Measurements from ENCODE around the gene TSHZ3.

DNA sequence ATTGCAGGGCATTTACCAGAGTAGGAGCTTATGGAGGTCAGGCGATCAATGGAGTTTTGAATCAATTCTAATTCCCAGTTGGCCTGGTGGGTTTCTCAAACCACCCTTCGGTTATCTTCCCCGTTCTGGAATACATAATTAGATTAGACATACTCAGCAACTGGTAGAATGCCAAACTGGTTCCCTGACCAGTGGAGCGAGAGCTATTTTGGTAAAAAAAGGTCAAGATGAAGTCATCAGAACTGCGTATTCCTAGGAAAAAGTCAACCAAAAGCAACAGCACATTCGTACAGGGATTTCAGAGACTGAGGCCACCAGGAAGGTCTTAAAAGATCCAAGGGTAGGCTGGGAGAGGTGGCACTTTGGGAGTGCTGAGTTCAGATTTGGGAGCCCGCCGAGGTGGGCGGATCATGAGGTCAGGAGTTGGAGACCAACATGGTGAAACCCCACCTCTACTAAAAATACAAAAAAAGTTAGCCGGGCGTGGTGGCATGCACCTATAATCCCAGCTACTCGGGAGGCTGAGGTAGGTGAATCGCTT, 29.7 kb upstream of the ZNF14 start:
- PRO-cap, 3 experiments: no peak in any of the 3 experiments
- RAMPAGE, long total RNA: no peak
- RRBS, 2 experiments: no CpG with 5 or more reads among the region's 13 CpGs

DNA sequence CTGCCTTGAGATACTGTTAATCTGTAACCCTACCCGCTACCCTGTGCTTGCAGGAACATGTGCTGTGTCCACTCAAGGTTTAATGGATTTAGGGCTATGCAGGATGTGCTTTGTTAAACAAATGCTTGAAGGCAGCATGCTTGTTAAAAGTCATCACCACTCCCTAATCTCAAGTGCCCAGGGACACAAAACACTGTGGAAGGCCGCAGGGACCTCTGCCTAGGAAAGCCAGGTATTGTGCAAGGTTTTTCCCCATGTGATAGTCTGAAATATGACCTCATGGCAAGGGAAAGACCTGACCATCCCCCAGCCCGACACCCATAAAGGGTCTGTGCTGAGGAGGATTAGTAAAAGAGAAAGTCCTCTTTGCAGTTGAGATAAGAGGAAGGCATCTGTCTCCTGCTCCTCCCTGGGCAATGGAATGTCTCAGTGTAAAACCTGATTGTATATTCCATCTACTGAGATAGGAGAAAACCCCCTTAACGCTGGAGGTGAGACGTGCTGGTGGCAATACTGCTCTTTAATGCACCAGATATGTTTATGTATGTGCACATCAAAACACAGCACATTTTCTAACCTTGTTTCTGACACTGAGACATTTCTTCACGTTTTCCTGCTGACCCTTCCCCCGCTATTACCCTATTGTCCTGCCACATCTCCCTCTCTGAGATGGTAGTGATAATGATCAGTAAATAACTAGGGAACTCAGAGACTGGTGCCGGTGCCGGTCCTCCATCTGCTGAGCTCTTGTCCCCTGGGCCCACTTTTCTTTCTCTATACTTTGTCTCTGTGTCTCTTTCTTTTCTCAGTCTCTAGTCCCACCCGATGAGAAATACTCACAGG, 4.9 kb downstream of the ZNF90 start:
- PRO-cap, 3 experiments: no peak in any of the 3 experiments
- RAMPAGE, long total RNA: no peak
- RRBS, 2 experiments: no CpG with 5 or more reads among the region's 10 CpGs

- PRO-cap, 3 experiments: peak in 1 of 3 experiments; most common plus-strand start chr19:20565971 (in 1)
- RAMPAGE, long total RNA: no peak
- RRBS, 2 experiments: no CpG with 5 or more reads among the region's 1 CpG
These were observed 221 bp upstream of the ZNF737 start for GRCh38 chr19:20565869-20566135.

DNA sequence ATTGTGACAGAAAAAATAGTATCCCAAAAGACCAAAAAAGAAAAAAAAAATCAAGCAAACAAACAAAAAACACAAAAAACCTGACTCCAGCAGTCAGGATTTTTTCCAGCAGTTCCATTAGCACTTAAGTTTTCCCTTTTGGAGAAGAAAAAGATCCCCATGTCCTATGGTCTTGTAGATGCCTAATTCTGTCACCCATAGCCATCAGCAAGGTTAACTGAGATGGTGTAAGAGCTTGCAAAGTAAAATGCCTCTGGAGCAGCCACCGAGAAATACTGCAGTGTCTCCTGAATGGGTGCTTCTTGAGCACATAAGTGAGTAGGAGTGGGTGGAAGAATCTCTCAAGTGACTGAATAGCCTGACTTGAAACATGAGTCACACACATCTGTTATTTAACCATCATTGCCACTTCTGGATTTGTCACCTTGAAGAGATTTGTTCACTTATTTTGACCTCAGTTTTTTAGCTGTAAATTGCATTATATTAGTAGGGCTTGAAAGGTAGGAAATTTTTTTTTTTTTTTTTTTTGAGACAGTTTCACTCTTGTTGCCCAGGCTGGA, 2.3 kb downstream of the ZNF714 start:
- PRO-cap, 3 experiments: no peak in any of the 3 experiments
- RAMPAGE, long total RNA: no peak
- RRBS, 2 experiments: no CpG with 5 or more reads among the region's 1 CpG

DNA sequence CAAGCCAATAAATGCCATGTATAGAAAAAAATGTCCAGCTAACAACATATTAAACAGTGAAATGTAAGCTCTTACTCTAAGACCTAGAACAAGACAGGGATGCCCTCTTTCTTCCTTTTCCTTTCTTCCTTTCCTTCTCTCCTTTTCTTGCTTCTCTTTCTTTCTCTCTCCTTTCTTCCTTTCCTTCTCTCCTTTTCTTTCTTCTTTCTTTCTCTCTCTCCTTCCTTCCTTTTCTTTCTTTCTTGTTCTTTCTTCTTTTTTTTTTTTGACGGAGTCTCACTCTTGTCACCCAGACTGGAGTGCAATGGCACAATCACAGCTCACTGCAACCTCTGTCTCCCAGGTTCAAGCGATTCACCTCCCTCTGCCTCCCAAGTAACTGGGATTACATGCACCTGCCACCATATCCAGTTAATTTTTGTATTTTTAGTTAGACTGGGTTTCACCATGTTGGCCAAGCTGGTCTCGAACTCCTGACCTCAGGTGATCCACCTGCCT, 42.5 kb downstream of the ZNF708 start:
- PRO-cap, 3 experiments: no peak in any of the 3 experiments
- RAMPAGE, long total RNA: no peak
- RRBS, 2 experiments: no CpG with 5 or more reads among the region's 3 CpGs

DNA sequence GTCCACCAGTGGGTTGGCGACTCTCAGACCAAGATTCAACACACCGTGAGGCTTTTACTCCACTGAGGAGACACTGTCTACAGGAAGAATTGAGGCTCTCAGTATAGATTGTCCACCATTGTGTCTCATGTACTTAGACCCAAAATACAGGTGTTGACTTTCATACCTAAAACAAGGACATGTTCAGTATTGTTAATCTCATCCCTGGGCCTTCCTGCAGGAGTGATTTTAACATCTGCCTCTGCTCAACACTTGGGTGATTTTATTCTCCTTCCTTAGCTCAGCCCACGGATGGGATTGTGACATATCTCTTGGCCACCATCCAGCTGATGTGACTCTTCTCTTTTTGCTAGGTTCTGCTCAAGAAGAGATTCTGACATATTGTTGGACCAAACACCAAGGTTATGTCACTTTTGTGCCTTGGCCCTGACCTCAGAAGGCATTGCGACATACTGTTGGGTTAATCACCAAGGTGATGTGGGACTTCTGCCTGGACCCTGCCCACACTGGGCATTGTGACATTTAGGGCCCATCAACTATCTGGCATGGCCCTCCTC, 88.4 kb downstream of the ZNF429 start:
- PRO-cap, 3 experiments: no peak in any of the 3 experiments
- RAMPAGE, long total RNA: no peak
- RRBS, 2 experiments: no CpG with 5 or more reads among the region's 4 CpGs

- PRO-cap, 3 experiments: no peak in any of the 3 experiments
- RAMPAGE, long total RNA: no peak
- RRBS, 2 experiments: 5 to 9% methylated on average over 8 of the region's 19 CpGs
These were observed 38.5 kb upstream of the ZNF492 start for GRCh38 chr19:22595649-22596092.

GRCh38 chr19:23393792-23394132, 1.5 kb downstream of the ZNF91 start:
- PRO-cap, 3 experiments: no peak in any of the 3 experiments
- RAMPAGE, long total RNA: no peak
- RRBS, 2 experiments: no CpG with 5 or more reads among the region's 7 CpGs

GRCh38 chr19:24093364-24093934, 6.5 kb downstream of the ZNF254 start:
- PRO-cap, 3 experiments: no peak in any of the 3 experiments
- RAMPAGE, long total RNA: no peak

DNA sequence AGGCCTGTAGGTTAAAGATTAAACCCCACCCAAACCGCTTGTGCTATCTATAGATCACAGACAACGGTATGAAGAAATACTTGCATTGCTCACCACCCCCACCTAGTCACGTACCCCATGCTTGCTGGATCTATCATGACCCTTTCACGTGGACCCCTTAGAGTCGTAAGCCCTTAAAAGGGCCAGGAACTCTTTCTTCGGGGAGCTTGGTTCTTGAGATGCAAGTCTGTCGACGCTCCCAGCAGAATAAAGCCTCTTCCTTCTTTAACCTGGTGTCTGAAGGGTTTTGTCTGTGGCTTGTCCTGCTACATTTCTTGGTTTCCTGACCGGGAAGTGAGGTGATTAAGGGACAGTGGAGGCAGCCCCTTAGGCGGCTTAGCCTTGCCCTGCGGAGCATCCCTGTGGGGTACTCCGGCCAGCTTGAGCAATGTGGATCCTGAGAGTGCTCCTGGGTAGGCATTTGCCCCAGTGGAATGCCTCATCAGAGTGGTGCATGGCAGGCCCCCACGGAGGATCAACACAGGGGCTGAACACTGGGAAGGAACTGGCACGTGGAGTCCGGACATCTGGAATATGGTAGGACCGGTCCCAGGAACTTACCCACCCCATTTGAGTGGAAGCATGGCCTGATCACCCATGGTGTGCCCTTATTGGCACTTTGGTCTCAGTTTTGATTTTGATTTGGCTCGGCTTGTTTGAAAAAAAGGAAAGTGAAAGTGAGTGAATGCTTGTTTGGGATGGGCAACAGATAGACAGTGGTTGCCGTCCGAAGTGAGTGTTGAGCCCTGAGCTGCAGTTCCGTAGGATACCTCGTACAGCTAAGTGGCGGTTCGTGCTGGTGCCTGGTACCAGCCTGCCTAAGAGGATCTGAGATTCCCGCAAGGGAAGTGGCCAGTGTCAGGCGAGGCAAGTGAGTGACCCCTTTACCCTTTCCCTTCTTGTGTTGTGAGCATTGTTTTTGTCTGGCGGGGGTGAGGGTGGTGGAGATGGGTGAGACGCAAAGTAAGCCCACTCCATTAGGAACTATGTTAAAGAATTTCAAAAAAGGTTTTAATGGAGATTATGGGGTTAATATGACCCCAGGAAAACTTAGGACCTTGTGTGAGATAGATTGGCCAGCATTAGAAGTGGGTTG, 606.1 kb downstream of the UQCRFS1 start:
- PRO-cap, 3 experiments: no peak in any of the 3 experiments
- RAMPAGE, long total RNA: no peak
- RRBS, 2 experiments: 93 to 98% methylated on average over 2 of the region's 27 CpGs

DNA sequence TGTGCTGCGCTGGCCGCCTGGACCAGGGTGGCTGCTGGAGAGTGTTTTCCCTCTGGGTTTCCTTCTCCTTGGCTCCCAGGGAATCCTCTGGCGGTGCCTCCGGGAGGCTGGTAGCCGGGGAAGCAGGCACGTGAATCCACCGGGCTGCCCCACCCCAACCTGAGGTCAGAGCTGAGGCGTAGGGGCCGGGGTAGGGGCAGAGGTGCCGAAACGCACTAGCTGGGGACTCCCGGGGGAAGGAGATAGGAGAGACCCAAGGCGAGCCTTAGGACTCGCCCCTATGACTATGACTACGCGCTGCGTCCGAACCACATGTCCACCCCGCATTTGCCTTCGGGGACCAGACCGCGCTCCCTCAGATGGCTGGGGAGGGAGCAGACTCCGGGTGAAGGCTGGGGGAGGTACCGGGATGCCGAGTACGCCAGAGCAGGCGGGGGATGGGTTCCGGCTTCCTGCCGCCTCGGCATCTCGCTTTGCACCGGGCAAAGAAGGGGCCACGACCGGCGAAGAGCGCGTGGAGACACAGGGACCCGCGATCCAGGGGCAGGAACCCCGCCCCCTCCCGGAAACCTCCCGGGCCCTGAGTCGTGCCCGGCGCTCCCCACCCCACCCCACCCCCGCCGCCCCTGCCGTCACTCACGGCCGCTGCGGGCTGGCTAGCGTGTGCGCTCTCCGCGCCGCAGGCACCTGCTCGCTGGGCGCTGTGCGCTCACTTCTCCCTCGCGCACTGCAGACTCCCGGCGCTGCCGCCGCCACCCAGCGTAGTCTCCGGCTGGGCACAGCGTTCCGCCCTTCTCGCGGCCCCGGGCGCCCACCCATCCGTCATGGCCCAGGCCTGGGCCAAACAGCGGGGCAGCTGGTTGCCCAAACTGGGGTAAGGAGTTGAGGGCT, 765 bp upstream of the VSTM2B start:
- PRO-cap, 3 experiments: no peak in any of the 3 experiments
- RAMPAGE, long total RNA: no peak
- RRBS, 2 experiments: 5% methylated on average over 17 to 18 of the region's 75 CpGs

- PRO-cap, 3 experiments: no peak in any of the 3 experiments
- RAMPAGE, long total RNA: no peak
- RRBS, 2 experiments: 76 to 84% methylated on average over 4 of the region's 24 CpGs
These were observed 3.9 kb downstream of the POP4 start for GRCh38 chr19:29609816-29610479.

- PRO-cap, 3 experiments: no peak in any of the 3 experiments
- RAMPAGE, long total RNA: no peak
- RRBS, 2 experiments: no CpG with 5 or more reads among the region's 14 CpGs
These were observed 17.7 kb downstream of the POP4 start for GRCh38 chr19:29623707-29624321.

- PRO-cap, 3 experiments: no peak in any of the 3 experiments
- RAMPAGE, long total RNA: no peak
- RRBS, 2 experiments: no CpG with 5 or more reads among the region's 18 CpGs
These were observed 2.6 kb upstream of the PLEKHF1 start for GRCh38 chr19:29662338-29663399.

DNA sequence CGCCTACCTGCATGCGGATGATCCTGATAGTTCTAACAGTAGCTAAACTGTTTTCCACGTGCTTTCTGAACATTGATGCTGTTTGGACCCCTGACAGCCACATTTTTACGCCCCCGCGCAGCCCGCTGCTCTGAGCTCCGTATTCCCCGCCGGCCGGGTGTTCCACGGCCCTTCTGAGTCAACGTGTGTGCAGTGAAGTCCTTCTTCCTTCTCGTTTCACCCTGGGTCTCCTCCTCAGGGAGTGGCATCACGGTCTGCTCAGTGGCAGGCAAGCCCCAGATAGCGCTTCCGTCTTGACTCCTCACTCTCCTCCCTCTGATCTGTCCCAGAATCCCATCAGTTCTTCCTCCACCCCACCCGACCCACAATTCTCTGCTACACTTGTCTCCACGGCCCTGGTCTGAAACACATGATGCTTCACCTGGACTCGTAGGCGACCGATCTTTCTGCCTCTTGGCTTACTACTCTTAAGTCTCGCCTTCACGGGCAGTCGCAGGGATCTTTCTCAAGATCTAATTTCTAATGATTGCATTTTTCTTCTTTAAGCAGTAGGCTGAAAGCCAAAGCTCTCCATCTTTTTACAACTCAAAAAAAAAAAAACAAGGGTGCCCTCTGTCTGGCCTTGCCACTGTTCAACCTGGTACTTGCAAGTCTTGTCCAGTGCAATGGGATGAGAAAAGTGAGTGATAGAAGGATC, 33.9 kb downstream of the CCNE1 start:
- PRO-cap, 3 experiments: no peak in any of the 3 experiments
- RAMPAGE, long total RNA: no peak
- RRBS, 2 experiments: no CpG with 5 or more reads among the region's 25 CpGs

- PRO-cap, 3 experiments: no peak in any of the 3 experiments
- RAMPAGE, long total RNA: no peak
- RRBS, 2 experiments: 11% methylated on average over 6 of the region's 11 CpGs
These were observed 136.2 kb upstream of the ZNF536 start for GRCh38 chr19:30235940-30236516.

- PRO-cap, 3 experiments: no peak in any of the 3 experiments
- RAMPAGE, long total RNA: no peak
- RRBS, 2 experiments: no CpG with 5 or more reads among the region's 3 CpGs
These were observed 320.9 kb downstream of the ZNF536 start for GRCh38 chr19:30693168-30693412.

GRCh38 chr19:31338097-31338578, 11.1 kb downstream of the TSHZ3 start:
- PRO-cap, 3 experiments: no peak in any of the 3 experiments
- RAMPAGE, long total RNA: no peak
- RRBS, 2 experiments: no CpG with 5 or more reads among the region's 8 CpGs

GRCh38 chr19:31349093-31349921, at the start of gene TSHZ3:
Gene TSHZ3, minus strand, starts transcription at chr19:31349436.
- PRO-cap, 3 experiments: peak in 3 of 3 experiments; most common plus-strand start chr19:31349736 (in 3); most common minus-strand start chr19:31349237 (in 2)
- RAMPAGE, long total RNA: no peak
- RRBS, 2 experiments: under 1 to 2% methylated on average over 19 to 27 of the region's 104 CpGs

DNA sequence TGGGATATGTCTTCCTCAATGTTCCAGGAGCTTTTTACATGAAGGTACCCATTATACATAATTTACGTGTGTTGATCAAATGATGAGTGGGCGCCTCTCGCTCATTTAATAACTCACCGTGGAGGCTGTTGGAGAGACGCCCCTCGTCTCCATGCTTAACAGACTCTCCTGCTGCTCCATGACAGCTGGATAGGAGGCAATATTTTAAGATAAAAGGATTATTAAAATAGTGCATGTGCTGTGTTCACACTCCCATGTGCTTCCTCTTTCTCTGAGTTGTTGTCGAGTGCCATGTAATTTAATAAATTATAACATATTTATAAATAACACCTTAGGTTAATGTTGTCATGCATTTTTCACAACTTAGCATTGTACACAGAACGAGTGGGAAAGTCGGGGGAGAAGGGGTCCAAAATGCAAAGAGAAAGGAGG, 161.4 kb upstream of the TSHZ3 start:
- PRO-cap, 3 experiments: no peak in any of the 3 experiments
- RAMPAGE, long total RNA: no peak
- RRBS, 2 experiments: no CpG with 5 or more reads among the region's 9 CpGs

All from skeletal muscle tissue (tissue), 7 donors.